ENCODE results near the gene TNFRSF1A.

- RRBS: no CpG with 5 or more reads among the region's 7 CpGs
Observed at GRCh38 chr12:4819601-4820028, 10.5 kb downstream of the KCNA6 start.

- RRBS: no CpG with 5 or more reads among the region's 16 CpGs
Observed at GRCh38 chr12:4959870-4960570, 50.3 kb downstream of the KCNA1 start.

- RRBS: no CpG with 5 or more reads among the region's 3 CpGs
Observed at GRCh38 chr12:5290892-5291158, 141.1 kb upstream of the NTF3 start.

DNA sequence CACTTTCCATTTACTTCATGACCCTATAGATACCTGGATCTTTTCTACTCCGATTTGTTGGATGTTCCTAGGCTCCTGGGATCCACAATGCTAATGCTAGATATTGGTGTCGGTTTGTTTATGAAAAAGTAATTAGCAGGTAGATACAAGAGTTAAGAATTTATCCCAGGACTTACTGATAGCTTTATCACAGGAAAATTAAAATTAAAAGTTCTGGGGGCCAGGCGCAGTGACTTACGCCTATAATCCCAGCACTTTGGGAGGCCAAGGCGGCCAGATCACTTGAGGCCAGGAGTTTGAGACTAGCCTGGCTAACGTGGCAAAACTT, 10.4 kb upstream of the NTF3 start:
- RRBS: no CpG with 5 or more reads among the region's 6 CpGs

DNA sequence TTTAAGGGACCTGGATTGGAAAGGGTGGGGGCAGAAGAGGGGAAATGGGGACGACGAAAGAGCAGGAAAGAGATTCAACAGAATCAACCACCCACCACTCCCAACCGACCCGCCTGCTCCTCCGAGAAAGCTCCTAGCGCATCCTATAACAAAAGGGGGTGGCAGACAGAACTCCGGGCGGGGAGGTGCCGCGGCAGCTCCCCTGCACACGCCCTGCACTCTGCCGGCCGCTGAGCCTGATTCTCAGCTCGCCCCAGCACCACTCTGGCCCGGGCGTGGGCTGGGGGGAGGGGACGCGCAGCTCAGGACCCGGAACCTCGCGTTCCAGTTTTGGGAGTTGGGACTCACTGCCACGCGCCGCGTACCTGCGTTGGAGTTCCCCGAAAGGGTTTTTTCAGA, 782 bp downstream of the NTF3 start:
- RRBS: 26% methylated on average over 16 of the region's 27 CpGs

GRCh38 chr12:5937718-5938357, 7.2 kb downstream of the ANO2 start:
- RRBS: no CpG with 5 or more reads among the region's 4 CpGs

GRCh38 chr12:6070992-6071417, 53.5 kb downstream of the VWF start:
- RRBS: no CpG with 5 or more reads among the region's 9 CpGs

DNA sequence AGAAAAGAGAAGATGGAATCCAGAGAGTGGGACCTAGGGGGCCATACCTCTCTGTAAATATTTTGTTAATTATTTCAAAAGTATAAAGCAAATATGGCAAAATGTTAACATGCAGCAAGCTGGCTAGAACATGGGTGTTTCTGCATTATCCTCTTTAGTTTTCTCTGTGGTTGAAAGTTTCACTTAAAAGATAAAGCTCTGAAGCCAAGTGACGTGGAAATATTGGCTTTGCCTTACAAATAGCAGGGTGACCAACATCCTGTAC, 10.5 kb upstream of the VWF start:
- RRBS: no CpG with 5 or more reads among the region's 1 CpG

- RRBS: no CpG with 5 or more reads among the region's 13 CpGs
Observed at GRCh38 chr12:6228323-6228944, 28.2 kb downstream of the CD9 start.

DNA sequence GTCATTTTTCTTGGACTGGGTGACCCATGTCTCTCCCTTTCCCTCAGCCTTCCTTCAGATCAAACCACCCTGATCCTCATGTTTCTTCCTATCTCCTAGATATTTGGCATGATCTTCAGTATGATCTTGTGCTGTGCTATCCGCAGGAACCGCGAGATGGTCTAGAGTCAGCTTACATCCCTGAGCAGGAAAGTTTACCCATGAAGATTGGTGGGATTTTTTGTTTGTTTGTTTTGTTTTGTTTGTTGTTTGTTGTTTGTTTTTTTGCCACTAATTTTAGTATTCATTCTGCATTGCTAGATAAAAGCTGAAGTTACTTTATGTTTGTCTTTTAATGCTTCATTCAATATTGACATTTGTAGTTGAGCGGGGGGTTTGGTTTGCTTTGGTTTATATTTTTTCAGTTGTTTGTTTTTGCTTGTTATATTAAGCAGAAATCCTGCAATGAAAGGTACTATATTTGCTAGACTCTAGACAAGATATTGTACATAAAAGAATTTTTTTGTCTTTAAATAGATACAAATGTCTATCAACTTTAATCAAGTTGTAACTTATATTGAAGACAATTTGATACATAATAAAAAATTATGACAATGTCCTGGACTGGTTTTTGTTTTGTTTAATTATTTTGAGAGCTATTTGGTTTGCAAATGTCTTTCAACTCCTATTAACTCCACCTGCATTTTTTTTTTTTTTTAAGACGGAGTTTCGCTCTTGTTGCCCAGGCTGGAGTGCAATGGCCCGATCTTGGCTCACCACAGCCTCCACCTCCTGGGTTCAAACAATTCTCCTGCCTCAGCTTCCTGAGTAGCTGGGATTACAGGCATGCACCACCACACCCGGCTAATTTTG, 37.7 kb downstream of the CD9 start:
- RRBS: no CpG with 5 or more reads among the region's 8 CpGs

DNA sequence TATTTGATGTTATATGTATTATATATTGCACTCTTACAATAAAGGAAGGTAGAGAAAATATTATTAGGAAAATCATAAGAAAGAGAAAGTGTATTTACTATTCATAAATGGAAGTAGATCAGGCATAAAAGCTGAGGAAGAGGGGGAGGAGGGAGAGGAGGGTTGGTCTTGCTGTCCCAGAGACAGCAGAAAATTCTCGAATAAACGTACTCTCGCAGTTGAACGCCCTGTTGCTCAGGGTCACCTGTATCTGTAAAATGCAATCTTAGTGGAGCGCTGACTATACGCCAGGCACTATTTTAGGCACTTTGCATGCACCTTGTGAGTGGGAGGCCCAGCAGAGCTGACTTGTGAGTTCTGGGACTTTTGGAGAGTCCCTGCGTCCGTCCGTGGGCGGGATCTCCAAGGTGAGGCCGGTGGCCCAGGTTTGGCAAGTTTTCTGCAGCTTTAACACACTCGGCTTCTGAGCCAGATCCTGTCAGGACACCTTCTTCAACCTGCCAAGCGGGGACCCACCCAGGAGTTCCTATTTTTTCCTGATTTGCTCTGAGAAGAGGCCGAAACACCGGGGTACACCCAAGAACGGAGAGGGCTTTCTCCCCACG, 32.5 kb upstream of the PLEKHG6 start:
- RRBS: 3% methylated on average over 2 of the region's 17 CpGs

DNA sequence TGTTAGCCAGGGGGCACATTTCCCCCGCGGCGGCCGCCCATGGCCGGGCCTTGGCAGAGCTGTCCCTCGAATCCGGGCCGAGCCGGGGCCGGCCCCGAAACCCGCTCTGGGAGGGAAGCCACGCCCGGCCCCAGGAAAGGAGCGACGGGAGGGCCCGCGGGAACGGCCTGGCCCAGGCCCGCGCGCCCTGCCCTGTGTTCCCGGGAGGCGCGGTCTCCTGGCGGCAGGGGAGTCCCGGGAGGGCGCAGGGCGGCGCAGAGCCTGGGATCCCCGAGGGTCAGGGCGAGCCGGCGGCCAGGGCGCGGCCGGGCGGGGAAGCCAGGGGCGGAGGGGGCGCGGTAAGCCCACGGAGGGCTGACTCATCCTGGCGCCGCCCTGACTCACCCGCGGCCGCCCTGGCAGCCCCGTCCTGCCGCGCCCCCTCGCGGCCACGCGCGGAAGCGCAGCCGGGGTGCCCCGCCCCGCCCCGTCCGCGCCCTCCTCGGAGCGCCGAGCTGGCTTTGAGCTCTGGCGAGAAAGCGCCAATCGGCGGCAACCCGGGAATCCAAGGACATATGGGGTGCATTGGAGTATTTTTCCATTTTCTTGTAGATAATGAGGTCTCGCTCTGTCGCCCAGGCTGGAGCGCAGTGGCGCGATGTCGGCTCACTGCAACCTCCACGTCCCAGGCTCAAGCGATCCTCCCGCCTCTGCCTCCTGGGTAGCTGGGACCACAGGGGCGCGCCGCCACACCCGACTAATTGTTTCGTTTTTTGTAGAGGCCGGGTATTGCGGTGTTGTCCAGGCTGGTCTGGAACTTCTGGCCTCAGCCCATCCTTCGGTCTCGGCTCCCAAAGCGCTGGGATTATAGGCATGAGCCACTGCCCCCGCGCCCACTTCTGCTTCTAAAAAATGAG, 31.8 kb upstream of the PLEKHG6 start:
- RRBS: 1% methylated on average over 35 of the region's 91 CpGs

- RRBS: 15% methylated on average over 13 of the region's 23 CpGs
Observed at GRCh38 chr12:6309956-6310418, 495 bp upstream of the PLEKHG6 start.

DNA sequence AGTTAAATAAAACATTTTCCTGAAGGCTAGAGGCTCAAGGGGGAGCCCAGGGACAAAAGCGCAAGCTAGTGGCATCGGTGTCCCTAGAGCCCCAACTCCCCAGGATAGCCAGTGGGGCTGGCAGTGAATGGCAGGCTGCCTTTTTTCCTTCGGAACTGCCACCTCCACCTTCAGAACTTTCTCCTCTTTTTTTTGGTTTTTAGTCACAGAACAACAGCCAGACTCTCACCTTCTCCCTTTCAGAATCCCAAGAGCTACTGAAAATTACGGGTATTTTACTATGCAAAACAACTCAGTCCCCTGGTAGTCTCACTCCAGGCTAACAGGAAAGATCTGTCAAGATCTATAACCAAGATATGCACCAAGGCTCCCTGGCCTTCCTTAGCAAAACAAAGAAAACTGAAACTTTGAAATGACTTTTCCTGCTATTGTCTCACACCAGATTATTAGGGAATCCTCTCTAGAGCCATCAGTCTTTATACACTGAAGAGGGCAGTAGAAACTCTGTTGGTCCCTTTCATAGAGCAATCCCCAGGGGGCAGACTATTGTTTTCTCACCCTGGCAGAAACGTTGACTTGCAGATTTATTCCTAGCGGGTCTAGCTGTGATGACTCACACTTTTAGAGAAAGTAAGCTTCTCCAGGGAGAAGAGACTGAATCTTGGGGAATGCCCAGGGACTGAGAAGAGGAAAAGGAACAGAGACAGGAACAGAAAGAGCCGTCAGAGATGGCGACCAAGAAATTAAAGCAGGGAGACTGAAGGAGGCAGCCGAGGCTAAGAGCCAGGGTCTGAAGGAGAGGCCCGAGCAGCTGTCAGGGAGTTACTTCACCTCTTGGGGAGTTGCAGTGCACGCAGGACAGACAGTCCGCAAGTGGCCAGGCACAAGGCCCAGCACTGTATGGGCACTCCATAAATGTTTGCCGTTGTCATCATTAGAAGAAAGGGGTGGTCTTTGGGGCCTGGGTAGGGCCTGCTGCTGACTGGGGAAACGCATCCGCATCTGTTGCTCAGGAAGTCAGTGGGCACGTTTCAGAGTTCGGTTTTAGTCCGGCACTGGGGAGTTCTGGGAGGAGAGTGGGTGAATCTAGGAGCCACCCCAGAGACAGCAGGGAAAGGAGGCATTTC, 12.8 kb downstream of the PLEKHG6 start:
- RRBS: no CpG with 5 or more reads among the region's 18 CpGs

DNA sequence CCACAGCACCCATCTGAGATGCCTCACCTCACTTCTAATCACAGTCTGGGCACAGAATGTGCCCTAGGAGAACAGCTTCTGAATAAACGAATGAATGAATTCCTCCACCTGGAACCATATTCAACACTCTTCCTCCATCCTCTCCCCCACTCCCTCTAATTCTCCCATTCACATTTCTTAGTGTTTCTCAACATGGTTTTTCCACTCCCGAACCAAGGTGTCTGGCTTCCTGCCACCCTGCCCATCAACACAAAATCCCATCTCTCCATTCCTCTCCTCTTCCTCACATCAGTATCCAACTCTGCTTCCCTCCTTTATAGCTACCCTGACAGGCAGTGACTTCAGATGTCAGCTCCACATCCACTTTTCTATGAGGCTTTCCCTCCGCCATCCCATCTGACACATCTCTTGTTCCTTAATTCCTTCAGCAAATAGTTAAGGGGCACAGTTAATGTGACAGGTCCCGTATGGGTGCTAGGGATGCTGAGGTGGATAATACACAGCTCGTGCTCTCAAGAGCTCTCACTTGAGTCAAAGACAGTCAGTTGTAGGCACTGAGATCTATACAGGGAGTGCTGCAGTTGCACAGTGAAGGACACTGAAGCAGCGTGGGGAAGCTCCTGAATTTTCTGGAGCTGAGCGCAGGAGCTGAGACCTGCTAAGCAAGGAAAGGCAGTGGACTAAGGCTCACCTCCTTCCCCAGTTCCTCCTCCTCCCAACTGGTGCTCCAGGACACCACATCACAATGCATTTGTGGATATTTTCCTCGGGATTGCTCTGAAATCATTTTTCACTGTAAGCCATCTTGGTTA, 2.8 kb downstream of the TNFRSF1A start:
- RRBS: no CpG with 5 or more reads among the region's 8 CpGs

- RRBS: no CpG with 5 or more reads among the region's 22 CpGs
Observed at GRCh38 chr12:6341474-6342430, at the start of gene TNFRSF1A. Gene TNFRSF1A (minus strand): TSS chr12:6342076.

DNA sequence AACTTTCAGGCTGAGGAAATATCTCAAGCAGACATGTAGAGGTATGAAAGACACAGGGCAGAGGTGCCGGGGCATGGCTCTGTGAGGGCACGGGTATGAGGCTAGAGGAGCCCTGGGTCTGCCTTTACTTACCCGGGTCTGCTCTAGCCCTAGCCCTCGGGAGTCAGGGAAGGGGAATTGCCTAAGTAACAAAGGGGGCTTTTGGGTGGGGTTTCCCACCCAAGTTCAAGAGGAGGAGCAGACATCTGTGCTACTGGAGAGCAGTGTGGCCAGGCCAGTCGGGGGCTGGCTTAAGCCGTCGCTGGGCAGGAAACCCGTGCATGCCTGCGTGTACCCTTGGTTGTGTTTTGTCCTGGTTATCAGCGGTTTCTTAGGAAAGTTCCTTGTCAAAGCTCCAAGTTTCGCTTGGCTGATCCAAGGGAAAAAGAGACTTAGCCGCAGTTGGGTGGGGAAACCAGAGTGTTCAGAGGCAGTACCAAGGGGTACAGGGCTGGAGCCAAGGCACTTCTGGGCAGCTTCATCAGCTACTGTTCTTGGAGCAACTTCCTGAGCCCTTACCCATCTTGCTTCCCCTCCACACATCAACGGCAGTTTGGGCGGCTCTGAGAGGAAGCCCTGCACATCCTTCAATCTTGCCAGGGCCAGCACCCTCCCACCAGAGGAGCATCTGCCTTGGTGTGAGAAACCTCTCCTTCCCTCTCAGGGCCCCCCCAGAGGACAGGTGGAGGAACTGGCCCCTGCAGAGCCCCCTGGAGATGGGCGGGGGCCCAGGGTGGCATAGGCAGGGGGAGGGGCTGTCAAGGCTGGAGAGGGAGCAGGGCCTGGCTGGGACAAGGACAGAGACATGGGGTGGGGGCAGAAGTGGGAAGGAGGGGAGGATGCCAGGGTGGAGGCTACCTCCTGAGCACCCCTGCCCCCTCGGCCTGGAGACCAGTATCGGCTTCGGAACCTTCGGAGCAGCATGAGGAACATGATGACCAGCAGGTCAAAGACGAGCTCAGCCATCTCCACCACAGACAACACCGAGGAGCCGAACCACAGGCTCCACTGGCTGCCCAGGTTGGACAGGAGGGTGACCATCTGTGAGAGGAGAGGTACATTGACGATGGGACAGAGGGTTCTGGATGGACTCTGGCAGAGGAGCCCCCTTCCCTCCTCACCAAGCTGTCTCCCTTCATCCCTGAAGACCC, 5.7 kb upstream of the TNFRSF1A start:
- RRBS: 96% methylated on average over 3 of the region's 23 CpGs

- RRBS: no CpG with 5 or more reads among the region's 10 CpGs
Observed at GRCh38 chr12:6460668-6461403, 9.0 kb downstream of the TAPBPL start.

GRCh38 chr12:6492760-6493130, 317 bp downstream of the MRPL51 start:
- RRBS: no CpG with 5 or more reads among the region's 15 CpGs

GRCh38 chr12:6494420-6494716, 466 bp downstream of the NCAPD2 start:
- RRBS: no CpG with 5 or more reads among the region's 2 CpGs

Data from Ishikawa (cell line).